Metanephros (tissue), 2 donors: ENCODE measurements around the genes ERAS, PPP1R3F, GAGE13, GAGE12H, GAGE2A, GAGE1 and GSPT2.

DNA sequence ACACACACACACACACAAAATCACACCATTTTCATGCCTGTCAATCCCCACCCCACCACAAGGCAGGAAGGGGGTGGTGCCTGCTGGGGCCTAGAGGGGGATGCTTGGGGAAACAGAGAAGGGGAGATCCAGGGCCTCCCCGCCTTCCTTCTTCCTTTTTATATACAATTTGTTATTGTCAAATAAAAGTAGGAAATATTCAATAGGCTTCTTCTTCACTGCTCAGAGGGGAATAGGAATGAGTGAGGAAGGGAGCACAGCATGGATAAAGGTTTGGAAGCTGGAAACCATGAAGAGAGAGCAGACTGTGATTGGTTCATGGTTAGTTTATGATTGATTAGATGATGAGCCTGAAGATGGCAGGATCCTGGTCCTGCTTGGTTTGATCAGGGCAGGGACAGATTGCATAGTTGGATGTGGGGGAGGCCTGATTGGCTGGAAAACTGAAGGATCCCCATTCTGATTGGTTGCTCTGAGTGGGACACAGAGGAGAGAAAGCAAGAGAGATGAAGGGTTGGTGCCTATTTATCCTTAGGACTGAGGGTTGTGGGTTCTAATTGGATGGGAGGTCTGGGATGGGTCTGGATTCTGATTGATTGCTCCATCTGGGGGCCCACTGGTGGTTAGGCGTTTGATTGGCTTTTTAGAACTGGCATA lies 874 bp upstream of the EBP start:
- RAMPAGE, long total RNA: no peak

- RAMPAGE, long total RNA: no peak
These were observed 35.2 kb upstream of the WAS start for GRCh38 chrX:48648454-48648783.

- RAMPAGE, long total RNA: no peak
These were observed 599 bp downstream of the GLOD5 start for GRCh38 chrX:48762246-48762445.

GRCh38 chrX:48787469-48788497 lies 1.4 kb downstream of the GATA1 start:
- RAMPAGE, long total RNA: no peak

DNA sequence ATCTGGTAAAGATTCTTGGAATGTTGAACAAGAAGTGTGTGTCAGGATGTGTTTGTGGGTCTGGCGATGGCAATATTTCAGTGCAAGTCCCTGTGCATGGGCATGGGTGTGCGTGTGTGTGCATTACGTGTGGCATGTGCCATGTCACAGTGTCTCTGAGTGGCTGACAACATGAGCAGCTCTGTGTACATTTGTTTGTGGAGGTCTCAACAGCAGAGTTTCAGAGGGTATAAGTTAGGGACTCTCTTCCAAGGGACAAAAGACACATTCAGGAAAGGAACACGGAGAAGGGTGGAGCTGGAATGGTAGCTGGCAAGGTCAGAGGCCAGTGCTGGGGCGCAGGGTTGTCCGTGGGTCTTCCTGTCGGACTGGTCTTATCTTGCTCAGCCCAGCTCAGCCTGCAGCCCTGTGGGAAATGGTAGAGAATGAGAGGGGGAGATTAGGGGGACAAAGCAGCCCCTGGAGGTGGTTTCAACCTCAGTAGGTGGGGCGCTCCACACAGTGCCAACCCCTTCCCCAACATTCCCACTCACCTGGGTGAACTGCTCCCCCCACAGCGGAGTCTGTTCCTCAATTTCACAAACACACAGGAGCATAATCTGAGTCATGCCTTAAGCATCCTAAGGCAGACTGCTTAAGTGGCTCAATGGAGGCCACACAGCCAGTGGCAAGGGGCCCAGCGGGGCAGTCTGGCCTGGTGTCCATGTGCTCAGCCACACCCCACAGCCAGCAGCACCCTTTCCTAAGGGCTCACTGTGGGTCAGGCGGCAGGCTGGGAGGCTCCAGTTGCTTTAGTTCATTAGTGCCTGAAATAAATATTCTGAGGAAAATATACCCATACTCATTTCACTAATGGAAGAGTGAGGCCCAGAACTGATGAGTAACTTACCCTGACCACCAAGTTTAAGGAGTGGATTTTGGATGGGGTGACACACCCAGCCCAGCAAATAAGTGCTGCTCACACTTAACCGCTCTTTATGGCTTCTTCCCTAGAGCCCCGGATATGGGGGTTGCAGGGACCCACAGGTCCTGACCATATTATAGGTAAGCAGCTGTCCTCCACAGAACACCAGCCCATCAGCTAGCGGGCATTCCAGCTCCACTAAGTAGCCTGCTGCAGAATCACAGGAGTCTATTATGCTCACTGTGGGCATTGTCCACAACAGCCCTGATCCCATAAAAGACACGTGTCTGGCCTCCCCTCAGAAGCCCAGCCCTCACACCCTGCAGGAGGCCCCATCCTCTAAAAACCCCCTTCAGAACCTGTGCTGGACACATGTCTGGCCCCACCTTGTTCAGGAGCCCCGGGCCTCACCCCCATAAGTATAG lies 6.7 kb upstream of the HDAC6 start:
- RAMPAGE, long total RNA: no peak

- RAMPAGE, long total RNA: no peak
These were observed at the start of gene ERAS for GRCh38 chrX:48826152-48826728. TSS of gene ERAS (plus strand) at chrX:48826513.

DNA sequence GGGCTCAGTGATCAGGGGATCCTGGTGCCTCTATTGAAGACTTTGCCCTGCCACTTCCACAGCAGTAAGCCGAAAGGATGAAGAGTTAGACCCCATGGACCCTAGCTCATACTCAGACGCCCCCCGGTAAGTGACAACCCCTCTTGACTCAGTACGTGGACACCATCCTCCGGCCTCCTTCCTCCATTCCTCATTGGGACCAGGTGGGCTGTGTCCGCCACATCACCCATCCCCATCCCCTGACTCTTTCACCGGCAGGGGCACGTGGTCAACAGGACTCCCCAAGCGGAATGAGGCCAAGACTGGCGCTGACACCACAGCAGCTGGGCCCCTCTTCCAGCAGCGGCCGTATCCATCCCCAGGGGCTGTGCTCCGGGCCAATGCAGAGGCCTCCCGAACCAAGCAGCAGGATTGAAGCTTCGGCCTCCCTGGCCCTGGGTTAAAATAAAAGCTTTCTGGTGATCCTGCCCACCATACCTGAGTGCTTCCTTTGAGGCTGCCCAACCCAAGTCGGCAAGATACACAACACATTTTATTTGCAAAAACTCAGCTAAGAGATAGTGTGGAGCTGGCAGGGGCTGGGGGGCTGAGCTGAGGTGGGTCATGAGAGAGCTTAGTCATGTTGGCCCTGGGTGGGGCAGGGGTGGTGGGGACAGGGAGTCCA lies 5.1 kb downstream of the PQBP1 start:
- RAMPAGE, long total RNA: no peak

DNA sequence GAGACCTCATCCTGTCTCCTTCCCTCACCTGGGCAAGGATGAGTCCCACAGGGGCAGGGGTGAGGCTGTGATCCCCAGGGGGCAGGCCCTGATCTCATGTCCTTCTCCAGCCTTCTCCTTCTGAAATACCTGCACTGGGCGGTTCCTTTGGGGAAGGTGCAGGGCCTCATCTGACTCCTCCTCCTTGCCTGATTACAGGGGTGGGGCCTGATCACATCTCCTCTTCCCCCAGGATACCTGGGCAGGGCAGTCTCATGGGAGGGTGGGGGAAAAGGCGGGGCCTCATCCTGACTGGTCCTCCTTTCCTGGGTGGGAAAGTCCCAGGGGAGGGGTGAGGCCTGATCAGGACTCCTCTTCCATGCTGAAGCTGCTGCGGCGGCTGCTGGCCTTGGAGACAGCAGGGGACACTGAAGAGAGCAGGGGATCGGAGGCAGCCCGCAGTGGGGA lies 13.3 kb downstream of the TFE3 start:
- RAMPAGE, long total RNA: no peak

DNA sequence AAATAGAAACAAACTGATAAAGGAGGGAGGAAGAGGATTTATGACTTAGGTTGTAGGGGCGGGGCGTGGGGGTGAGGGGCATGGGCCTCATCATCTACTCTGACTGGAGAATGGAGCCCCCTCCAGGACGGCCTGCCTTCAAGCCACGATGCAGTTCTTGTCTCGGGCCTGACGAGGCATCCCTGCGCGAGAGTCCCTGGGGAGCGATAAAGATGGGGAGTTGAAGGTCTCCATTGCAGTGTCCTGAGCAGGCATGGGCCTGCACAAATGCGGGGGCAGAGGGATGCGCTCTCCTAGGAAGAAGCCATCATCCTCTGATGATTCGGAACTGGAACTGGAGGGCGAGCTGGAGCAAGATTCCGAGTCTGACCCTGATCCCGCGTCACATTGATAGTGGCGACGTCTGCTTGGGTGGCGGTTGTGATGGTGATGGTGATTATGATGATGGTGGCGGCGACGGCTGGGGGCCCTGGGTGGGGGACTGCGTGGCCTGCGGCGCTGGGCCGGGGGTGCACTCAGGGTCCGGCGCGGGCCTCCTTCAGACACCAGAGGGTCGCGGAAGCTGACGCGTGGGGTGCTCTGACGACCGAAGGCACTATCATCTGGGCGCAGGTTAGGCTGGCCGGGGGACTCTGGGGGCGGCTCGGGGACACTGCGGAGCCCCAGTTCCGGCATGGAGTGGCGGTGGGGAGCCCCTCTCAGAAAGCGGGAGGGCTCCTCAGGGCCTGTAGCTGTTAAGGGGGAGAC lies 4.0 kb downstream of the PLP2 start:
- RAMPAGE, long total RNA: no peak

- RAMPAGE, long total RNA: no peak
These were observed at the start of gene PPP1R3F for GRCh38 chrX:49269520-49270234. TSS of gene PPP1R3F (plus strand) at chrX:49269793.

GRCh38 chrX:49271350-49271939 lies 1.9 kb downstream of the PPP1R3F start:
- RAMPAGE, long total RNA: no peak

GRCh38 chrX:49308702-49309502 lies 5.5 kb downstream of the GAGE10 start:
- RAMPAGE, long total RNA: no peak

GRCh38 chrX:49331344-49331694 lies at the start of gene GAGE13:
TSS of gene GAGE13 (plus strand) at chrX:49331582.
- RAMPAGE, long total RNA: no peak

- RAMPAGE, long total RNA: no peak
These were observed at the start of gene GAGE12H for GRCh38 chrX:49579639-49580006. TSS of gene GAGE12H (plus strand) at chrX:49579949.

- RAMPAGE, long total RNA: no peak
These were observed at the start of gene GAGE2A for GRCh38 chrX:49589121-49589654. TSS of gene GAGE2A (plus strand) at chrX:49589496.

GRCh38 chrX:49598814-49599315 lies at the start of gene GAGE1:
TSS of gene GAGE1 (plus strand) at chrX:49599020.
- RAMPAGE, long total RNA: no peak

DNA sequence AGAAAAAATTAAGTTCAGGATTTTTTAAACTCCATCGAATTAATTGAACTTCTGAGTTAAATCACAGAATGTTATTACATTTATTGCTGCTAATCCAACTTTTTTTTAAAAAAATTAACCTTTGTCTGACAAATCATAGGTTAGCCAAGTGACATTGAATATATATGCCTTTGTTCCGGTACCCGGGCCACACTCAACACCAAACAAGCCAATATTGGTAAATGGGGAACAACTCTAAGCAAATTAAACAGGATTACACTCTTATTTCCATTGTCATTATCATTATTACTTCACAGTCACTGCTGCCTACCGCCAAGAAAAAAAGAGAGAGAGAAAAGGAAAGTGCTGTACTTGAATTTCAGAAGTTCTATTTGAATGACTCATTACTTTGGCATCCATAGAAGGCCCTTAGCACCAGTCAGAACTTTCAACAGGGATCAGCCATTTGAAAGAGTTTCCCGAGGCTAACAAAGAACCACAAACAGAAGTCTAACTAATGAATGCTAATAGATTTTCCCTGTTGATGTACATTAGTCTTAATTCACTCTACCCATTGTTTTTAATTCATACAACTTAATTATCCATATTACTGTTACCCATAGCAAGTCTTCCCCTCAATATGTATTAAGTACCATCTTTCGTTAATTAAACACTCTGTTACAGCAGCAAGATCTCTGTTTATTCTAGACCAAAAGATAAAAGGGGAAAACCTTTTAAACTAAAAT lies 116.4 kb downstream of the SHROOM4 start:
- RAMPAGE, long total RNA: no peak

- RAMPAGE, long total RNA: no peak
These were observed 43.1 kb downstream of the SHROOM4 start for GRCh38 chrX:50770913-50771292.

DNA sequence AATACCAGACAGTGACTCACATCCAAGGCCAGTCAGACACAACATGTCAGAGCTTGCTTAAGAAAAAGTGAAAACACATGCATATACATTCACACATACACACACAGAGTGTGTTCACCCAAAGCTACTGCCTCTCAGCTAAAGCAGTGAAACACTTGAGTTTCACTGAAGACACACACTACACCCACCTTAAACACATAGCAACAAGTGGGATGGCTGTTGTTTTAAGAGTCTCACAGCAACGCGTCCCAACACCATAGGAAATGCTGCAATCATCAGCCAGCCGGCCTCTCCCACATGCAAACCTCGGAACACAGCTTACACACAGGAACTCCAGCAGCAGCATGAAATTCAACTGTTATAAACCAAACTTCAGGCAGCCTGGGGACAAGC lies 14.4 kb downstream of the SHROOM4 start:
- RAMPAGE, long total RNA: no peak

DNA sequence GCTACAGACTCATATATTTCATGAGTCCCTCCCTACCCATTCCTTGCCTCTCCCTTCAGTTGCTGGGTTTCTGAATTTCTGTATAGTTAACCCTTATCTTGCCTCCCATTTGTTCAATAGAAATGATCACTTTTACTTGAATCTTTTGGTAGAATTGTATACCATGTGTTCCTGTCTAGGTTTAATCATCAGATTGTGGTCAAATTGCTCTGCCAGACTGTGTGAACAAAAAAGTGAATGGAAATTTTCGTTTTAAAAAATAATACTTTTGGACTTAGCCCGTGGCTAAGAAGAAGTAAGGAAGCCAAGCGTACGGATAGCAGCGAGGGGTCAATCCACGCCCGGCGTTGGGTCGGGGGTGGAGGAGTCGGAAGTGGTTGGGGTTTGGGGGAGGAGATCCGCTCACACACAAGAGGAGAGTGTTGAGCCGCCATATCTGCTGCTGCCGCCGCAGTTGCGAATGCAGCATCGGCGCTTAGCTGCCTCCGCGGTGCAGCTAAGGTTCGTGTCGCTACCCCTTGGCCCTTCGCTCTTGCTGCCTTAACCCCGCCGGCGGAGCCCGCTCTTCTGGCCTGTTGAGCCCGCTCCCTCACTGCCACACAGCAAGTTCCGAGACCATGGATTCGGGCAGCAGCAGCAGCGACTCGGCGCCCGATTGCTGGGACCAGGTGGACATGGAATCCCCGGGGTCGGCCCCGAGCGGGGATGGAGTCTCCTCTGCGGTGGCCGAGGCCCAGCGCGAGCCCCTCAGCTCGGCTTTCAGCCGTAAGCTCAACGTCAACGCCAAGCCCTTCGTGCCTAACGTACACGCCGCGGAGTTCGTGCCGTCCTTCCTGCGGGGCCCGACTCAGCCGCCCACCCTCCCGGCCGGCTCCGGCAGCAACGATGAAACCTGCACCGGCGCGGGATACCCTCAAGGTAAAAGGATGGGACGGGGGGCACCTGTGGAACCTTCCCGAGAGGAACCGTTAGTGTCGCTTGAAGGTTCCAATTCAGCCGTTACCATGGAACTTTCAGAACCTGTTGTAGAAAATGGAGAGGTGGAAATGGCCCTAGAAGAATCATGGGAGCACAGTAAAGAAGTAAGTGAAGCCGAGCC lies at the start of gene GSPT2:
GSPT2 (plus strand) TSS at position 433 of the 1,099 bp plus-strand sequence.
- RAMPAGE, long total RNA: no peak